ENCODE data around the gene CLPX.

GRCh38 chr15:63942604-63943249 lies 103.6 kb downstream of the DAPK2 start:
- RRBS: no CpG with 5 or more reads among the region's 4 CpGs

DNA sequence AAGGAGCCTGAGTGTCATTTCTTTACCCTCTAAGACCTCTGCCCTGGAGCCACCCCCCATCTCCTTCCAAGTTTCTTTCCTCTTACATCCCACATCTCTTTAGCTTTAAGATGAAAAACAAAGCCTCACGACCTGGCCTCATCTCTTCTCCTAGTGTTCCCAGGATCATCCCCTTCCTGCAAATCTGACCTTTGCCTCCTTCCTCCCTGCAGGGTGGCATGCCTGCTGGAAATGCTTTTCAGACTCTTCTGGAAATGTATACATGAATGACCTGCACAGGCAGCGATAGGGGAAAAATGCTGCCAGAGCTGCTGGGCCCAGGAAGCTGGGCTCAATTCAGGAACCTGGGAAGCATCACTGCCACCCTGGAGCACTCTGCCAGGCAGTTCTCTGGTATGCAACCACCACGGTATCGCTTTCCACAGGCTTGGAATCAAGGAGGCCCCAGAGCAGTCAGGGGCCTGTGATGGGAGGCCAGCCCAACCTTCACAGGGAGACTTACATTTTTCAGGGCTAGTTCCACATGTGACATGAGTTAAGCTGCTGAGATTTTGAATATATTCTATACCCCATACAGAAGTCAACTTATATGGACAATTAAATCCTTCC lies 67.5 kb downstream of the DAPK2 start:
- RRBS: no CpG with 5 or more reads among the region's 4 CpGs

DNA sequence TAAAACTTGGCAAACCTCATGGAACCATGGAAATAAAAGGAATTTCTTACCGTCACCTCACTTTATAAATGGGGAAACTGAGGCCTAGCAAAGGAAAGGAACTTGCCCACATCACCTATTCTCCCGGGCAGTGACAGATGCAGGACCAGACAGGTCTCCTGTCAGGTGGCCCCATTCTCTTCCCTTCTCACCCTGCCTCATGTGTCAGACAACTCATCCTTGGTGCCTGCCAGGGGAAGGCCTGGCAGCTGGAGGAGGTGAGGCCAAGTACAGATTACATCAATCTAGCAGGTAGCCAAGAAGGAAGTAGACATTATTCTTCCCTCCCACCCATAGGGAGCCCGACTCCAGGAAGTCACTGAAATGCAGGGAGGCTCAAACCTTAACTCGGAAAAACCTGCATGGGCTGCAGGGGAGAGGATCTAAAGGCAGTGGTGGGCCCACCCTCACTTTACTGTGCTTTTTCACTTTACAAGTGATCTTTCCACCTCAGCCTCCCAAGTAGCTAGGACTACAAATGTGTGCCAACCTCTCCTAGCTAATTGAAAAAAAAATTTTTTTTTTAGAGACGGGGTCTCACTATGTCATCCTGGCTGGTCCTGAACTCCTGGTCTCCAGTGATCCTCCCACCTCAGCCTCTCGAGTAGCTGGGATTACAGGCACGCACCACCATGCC lies 39.6 kb downstream of the DAPK2 start:
- RRBS: no CpG with 5 or more reads among the region's 7 CpGs

DNA sequence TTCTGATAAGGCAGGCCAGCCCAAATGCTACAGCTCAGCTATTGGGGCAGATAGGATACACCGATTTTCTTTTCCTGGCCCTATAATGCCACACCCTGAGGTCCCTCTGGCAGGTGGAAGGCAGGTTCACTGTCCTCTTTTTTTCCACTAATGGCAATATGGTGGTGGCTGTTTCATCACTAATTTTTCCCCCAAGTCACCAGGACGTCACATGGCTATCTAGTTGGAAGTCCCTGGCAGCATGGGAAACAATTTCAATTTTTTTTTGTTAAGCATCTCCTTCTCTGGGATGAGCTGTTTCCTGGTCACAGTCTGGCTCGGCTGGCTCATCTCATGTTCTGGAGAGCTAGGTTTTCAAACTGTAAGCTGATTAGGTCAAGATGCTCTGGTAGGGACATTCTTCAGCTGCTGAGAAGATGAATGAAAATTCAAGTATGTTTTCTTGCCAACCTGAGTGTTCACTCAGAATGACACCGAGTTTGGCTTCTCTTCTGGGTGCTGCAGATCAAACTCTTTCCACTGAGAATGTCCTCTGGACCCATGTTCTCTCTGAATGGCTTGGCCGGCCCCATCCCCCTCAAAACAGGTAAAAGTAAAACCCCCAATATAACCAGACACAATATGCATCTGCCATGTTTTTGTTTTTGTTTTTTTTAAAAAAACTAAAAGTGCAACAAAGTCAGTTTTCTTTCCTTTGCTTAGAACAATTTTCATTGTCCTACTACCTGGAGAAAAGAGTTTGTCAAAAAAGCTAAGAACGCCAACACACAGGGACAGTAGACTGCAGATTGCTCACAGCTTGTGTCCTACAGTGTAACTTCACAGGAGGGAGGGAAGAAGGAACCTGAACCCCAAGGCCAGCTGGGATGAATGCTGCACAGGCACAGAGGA lies 7.9 kb upstream of the PPIB start:
- RRBS: no CpG with 5 or more reads among the region's 6 CpGs

GRCh38 chr15:64326429-64326813 lies 29.6 kb downstream of the CSNK1G1 start:
- RRBS: no CpG with 5 or more reads among the region's 14 CpGs

DNA sequence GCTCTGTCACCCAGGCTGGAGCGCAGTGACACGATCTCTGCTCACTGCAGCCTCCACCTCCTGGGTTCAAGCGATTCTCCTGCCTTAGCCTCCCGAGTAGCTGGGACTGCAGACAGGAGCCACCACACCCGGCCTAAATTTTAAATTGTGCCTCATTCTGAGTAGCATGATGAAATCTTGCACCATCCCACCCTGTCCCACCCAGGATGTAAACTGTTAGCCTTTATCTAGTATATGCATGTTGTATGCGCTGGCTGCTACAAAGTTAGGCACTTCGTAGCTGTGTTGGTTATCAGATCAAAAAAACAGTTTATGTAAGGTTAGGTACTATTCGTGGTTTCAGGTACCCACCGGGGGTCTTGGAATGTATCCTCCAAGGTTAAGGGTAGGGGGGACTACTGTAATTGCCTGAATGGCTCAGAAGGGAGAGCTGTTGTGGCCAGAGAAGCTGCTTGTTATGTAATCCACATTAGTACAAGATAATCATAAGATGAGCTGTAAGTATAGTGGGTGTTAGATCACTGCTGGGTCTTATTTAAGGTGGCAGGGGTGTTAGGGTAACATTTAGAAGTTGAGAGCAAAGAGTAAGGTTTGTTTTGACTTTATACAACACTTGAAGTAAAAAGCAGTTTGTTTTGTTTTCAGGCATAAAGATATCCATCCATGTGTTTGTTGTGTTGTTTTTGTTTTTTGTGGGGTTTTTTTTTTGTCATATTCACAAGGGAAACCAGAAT lies 103.7 kb downstream of the ZNF609 start:
- RRBS: no CpG with 5 or more reads among the region's 9 CpGs

- RRBS: 100% methylated on average over 1 of the region's 8 CpGs
Observed at GRCh38 chr15:64681619-64682121, 93.7 kb downstream of the RBPMS2 start.

GRCh38 chr15:64761787-64762188 lies 13.6 kb downstream of the RBPMS2 start:
- RRBS: no CpG with 5 or more reads among the region's 6 CpGs

GRCh38 chr15:64762670-64762990 lies 12.8 kb downstream of the RBPMS2 start:
- RRBS: no CpG with 5 or more reads among the region's 7 CpGs

GRCh38 chr15:64836187-64836741 lies 5.5 kb upstream of the PLEKHO2 start:
- RRBS: no CpG with 5 or more reads among the region's 11 CpGs

DNA sequence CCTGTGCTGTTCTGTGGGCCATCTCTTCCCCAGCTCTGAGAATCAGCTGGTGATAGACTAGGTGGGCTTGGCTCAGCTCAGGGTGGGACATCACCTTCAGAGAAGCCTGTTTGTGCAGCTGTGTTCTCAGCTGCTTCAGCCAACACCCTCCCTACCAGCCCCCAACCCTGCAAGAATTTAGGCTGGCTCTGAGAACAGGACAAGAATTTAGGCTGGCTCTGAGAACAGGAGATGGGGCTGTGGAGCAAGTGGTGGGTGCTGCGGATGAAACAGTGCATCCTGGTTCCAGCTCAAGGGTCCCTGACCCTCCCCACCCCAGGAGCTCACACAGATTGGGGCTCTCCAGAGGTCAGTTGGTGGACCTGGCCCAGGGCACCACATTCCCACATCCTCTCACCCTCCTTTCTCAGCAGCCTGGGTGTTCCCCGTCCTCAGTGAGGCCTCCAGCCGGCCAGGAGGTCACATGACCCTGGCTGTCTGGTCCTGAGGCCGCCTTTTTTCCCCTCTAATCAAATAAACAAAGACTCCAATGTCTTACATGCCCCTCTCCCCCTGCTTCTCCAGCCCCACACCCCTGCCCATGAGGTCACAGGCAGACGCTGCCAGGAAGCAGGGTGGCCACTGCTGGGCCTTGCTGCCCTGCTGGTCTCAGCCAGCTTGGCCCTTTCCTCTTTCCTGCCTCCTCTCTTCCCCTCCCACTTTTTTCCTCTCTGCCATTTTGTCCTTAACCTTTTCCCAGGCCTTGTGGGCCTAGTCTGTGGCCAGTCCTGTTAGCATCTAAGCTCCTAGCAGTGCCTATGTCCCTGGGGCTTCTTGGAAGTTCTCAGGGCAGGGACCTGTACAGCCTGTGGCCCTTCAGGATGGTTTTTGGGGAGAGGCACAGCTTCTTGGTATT lies 15.0 kb downstream of the PLEKHO2 start:
- RRBS: no CpG with 5 or more reads among the region's 5 CpGs

GRCh38 chr15:64872969-64873489 lies 31.3 kb downstream of the PLEKHO2 start:
- RRBS: no CpG with 5 or more reads among the region's 4 CpGs

- RRBS: no CpG with 5 or more reads among the region's 5 CpGs
Observed at GRCh38 chr15:65009370-65010019, 19.8 kb upstream of the SPG21 start.

GRCh38 chr15:65184819-65185862 lies at the start of gene CLPX:
Gene CLPX (minus strand): TSS chr15:65185342.
- RRBS: 1% methylated on average over 29 of the region's 75 CpGs

DNA sequence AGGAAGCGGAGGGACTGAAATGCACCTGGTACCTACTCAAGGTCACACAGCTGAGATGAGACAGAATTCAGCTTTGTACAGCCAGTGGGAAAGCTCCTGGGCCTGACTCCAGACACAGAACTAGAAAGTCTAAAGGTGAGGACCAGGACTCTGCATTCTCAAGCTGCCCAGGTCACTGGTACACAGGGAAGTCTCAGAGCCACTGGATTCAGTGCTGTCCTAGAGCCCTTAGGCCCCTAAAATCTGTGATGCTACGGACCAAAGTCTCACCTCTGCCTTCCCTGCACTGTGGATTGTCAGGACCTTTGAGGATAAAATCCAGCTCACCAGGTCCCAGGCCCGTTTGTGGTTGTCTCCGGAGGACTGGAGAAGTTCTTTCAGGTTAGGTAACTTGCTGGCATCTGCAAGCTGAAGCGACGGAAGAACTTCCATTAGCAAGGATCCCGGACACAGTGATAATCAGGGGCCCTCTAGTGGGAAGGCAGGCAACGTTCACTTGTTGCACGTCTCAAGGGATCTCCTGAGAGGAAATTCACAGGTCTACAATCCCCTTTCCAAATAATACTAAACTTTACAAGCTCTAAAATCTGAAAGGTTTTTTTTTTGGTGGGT lies 15.9 kb downstream of the PARP16 start:
- RRBS: 4% methylated on average over 4 of the region's 9 CpGs

- RRBS: no CpG with 5 or more reads among the region's 7 CpGs
Observed at GRCh38 chr15:65274091-65274487, 12.6 kb downstream of the PARP16 start.

DNA sequence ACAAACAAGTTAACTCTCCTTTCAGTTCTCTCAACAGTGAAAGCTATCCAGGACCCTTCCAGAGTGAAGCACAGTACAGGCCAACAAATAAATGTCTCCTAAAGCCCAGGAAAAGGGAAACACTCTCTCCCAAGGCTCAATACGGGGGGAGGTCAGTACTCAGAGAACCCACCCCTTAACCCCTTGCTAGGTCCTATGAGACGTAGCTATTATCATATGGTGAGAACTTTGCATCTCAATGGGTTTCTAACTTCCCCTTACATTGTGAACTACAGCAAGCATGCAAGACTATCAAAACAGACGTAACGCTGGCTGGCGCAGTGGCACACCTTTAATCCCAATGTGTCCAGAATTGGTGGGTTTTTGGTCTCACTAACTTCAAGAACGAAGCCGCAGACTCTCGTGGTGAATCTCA lies 13.2 kb upstream of the PARP16 start:
- RRBS: no CpG with 5 or more reads among the region's 8 CpGs

DNA sequence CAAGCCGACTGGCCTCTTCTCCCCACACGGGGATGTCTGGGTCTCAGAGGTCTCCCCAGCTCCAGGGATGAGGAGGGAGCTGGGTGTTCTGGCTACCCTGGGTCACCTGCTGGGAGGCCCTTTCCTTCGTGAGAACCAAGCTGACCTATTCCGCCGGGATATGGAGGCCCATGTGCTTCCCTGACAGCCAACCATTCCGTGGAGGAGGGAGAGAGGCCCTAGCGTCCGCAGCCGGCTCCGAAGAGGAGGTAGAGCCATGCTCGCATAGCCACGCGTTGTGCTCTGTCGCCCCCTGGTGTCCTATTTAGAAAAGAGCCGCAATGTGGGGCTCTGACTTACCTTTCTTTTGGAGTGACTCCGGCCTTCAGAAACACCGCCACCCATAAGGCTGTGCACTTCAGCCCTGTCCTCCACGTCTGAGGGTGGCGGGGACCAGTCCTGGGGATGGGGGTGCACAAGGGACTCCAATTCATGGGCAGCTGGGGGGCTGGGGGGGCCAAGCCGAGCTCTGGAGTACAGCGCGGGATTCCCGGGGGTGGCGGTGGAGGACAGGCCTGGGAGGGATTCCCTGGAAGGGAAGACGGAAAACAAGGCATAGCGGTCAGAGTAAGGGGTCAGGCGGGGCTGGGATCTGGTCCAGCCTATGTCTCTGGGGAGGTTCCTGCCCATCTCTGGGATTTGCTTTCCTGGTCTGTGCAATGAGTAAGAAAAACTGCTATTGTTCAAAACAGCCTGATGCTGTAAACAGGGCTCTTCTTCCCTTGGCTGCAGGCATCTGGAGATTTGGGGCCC lies 7.9 kb upstream of the IGDCC3 start:
- RRBS: 6% methylated on average over 7 of the region's 27 CpGs

- RRBS: no CpG with 5 or more reads among the region's 5 CpGs
Observed at GRCh38 chr15:65401139-65401851, 21.5 kb downstream of the IGDCC4 start.

DNA sequence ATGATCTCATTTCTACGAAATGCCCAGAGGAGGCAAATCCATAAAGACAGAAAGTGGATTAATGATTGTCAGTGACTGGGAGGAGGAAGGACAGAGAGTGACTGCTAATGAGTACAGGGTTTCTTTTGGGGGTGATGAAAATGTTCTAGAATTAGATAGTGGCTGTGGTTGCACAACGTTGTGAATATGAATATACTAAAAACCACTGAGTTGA lies 11.1 kb downstream of the IGDCC4 start:
- RRBS: no CpG with 5 or more reads among the region's 2 CpGs

Data from T47D (cell line).